AG08470 (cell line): ENCODE measurements around a stretch of chr22.

- RRBS: no CpG with 5 or more reads among the region's 11 CpGs
These were observed 51.7 kb upstream of the PARVG start for GRCh38 chr22:44129026-44129445.

GRCh38 chr22:44188026-44188313, 7.2 kb downstream of the PARVG start:
- RRBS: no CpG with 5 or more reads among the region's 6 CpGs

DNA sequence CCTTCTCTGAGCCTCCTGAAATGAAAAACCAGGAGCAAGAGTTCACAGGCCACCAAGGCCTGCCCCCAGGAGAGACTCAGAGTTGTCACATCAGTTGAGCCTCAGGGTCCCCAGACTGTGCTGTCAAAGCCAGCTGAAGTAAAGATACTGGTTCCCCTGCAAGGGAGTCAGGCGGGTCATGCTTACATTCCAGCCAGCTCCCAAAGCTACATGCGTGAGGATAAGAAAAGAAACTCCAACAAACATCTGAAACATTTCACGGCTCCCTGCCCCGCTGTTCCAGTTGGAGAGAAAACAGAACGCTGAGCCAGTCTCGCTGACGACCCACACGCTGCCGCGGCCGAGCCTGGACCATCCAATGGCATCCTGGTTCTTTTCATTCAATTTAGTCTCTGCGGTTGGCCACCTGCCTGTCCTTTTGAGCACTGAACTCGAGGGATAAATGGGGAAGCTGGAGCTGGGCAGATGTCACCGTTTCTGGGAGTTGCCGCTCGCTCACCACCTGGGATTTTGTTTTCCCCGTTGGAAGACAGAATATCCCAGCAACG, 45.1 kb upstream of the SHISAL1 start:
- RRBS: no CpG with 5 or more reads among the region's 18 CpGs

DNA sequence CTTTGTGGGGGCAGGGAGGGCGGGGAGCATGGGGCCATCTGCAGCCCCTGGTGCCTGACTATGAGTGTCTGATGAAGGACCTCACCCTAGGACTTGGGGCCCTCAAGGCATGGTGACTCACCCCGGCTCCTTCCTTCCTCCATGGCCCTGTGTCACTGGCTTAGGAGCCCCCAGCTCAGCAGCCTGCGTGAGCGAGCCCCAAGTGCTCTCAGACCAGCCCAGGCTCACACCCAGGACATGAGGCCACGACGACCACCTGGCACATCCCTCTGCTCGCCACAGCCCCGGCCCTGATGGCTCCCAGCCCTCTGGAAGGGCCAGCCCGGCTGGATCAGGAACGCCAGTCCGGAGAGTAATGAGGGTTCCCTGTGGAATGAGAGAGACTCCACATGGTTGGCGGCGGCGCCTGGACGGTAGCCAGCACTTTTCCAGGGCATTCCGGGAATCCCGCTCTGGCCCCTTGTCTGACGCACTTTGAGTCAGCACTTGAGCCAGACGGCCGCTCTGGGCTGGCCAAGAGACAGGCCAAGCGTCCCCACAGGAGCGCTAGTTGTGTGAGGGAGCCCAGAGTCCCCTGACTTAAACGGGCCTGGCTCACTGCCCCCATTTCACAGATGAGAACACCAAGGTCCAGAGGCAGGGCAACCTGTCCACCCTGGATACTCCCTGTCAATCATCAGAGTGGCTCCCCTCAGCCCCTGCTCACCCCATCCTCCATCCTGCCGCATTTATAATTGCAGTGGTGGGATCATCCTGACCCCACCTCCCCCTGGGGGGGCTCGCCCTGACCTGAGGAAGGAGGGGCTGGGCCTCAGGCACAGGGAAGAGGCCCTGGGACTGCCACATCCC, 50.8 kb upstream of the SHISAL1 start:
- RRBS: 8% methylated on average over 3 of the region's 25 CpGs

GRCh38 chr22:44660882-44661497, 41.0 kb upstream of the PRR5 start:
- RRBS: no CpG with 5 or more reads among the region's 16 CpGs

DNA sequence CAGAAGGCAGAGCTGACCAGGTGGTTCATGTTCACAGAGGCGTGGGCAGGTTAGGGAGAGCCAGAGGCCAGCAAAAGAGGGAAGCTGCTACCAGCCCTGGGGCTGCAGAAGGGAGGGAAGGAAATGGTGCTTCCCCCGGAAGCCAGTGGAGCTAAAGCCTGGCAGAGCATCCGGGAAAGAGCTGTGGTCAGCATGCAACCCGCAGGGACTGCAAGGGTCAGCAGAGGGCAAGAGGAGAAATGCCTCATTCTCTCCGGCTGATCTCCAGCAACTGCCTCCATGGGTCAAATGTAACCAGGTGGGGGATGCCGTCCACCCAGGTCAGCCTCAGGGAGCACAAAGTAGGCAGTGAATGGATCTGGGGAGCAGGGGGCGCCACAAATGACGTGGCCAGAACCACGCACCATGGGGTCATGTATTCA, 36.9 kb upstream of the PRR5 start:
- RRBS: 62% methylated on average over 3 of the region's 9 CpGs

GRCh38 chr22:44667783-44668940, 33.8 kb upstream of the PRR5 start:
- RRBS: 3% methylated on average over 37 of the region's 107 CpGs

GRCh38 chr22:44710476-44711605, 8.8 kb downstream of the PRR5 start:
- RRBS: no CpG with 5 or more reads among the region's 27 CpGs

DNA sequence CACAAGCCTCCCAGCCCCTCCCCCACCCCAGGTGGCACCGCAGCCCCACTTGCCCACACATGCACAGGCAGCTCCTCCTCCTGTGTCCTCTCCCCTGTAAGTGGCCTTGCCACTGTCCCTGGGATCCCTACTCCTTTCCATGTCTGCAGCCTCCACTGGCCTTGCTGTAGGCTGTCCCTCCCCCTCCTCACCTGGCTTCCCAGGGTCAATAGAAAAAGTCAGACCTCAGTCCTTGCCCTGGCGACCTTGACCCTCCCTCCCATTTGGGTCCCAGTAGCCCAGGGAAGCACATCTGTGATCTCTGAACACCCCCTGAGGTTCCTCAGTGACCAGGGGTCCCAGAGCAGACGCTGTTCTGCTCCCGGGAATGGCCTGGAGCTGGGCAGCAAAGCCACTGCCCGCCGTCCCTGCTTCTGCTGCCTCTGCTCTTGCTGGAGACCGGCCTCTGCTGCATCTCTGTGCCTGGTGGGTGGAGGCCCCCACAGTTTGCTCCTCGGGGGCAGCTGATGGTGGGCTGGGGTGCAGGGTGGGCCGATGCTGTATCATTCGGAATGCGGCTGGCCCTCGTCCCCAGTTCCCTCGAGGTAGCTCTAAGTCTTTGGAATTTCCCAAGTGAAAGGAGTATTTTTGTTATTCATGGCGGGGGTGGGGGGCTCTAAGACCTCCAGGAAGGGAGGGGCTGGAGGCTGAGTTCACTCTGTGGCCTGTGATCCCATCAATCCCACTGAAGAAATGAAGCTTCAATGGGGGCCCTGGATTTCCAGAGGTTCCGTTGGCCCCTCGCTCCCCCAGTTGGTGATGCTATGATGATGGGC, 43.7 kb downstream of the ARHGAP8 start:
- RRBS: 55% methylated on average over 2 of the region's 16 CpGs

DNA sequence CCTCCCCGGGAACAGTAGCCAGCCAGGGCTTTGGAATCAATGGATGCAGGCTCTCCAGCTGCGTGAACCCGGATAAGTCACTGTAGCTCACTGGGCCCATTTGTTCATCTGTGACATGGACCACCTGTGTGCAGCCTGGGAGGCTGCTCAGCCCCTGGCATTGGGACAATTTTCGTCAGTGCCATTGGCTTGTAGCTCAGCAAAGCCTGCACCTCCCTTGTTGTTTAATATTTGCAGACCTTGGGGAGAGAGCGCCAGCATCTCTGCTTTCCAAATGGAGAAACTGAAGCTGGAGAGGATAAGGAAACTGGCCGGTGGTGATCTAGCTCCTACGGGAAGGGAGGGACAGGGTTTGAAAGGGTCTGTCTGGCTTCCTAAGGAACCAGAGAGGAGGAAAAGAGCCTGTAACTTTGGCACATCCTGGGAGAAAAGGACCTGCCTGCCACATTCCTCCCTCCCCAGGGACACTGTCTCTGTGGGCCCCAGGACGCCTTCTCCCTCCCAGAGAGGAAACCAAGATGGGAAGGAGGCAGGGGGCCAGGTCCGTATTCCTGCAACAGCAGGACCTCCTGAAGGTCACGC, 86.4 kb downstream of the ARHGAP8 start:
- RRBS: 56% methylated on average over 3 of the region's 10 CpGs

DNA sequence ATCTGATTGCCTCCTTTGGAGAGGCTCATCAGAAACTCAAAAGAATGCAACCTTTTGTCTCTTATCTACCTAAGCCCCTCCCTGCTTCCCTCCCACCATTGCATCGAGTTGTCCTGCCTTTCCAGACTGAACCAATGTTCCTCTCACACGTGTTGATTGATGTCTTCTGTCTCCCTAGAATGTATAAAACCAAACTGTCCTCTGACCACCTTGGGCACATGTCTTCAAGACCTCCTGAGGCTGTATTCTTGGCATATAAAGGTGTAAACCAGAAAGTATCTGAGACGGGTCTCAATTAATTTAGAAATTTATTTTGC, 42.9 kb upstream of the PHF21B start:
- RRBS: no CpG with 5 or more reads among the region's 3 CpGs

DNA sequence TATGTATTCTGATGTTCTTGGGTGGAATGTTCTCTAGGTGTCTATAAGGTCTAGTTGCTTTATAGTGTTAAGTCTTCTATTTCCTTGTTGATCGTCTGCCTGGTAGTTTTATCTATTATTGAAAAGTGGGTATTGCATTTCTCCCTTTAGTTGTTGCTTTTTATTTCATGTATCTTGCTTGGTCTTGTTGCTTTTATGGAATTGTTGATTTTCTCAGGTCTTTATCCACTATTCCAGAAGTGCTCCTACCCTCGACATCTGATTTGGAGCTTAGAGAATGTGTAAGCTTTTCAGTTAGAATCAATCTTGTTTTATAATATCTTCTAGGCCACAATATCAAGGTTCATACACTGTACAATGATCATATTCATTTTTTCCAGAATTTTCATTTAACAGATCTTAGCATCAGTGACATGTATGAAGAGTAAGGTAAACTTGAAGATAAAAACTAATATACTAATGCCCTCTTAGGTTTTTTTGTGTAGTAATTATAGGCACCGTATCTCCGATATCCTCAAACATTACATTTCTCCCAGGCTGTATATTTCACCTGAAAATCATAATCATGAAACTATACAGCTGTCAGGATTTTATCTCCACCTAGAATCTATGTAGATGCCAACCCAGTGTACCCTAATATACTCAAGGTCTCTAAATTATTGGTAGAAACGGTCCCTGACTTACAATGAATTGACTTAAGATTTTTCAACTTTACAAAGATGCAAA, 15.1 kb upstream of the NUP50 start:
- RRBS: no CpG with 5 or more reads among the region's 5 CpGs

DNA sequence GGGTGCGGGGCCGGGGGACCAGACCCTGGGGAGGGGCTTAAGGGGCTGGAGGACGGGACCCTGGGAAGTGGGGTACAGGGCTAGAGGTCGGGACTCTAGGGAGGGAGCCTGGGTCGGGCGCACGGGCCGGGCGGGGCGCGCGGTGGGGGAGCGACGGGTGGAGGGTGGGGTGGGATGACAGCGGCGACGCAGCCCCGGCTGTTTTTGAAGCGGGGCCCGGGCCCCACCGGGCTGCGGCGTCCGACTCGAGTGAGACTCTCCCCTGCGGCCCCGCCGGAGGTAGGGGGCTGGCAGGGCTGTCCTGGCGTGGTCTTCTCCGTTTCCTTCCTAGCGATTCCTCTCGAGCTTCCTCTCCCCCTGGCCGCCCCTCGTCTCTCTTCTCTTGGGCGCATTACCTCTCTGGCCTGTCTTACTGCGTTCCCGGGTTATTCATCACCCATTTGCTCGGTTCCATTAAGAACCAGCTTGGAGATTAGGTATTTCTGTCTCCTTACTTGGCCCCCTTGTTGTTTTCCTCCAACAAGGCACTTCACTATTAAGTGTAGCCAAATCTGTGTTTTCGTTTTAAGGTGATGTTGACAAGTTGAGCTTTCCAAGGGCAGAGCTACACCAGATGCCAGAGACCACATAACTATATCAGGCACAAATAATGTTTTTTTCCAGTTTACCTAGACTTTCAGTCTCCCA, 898 bp downstream of the NUP50 start:
- RRBS: 3% methylated on average over 20 of the region's 39 CpGs

DNA sequence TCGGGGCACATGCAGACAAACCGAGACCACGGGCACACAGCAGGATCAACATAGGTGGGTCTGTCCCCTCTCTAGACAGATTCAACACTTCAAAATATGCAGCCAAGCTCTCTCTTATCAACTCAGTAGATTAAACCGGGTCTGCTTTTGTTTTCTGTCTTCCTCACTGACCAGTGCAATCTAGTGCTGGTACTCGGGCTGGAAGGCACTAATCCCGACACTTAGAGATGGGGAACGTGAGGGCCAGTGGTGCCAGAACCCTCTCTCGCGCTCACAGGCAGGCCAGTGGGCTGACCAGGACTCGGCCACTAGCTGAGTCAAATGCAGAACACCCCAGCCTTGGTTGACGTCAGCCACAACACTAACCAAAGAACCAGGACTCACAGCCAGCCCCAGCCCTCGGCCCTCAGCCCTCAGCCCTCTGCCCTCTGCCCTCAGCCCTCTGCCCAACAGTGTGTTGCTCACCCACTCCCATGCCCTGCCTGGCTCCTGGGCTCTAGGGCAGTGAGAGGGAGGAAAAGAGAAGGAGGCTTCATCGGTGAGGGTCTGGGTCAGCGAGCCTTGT, 27.8 kb downstream of the KIAA0930 start:
- RRBS: no CpG with 5 or more reads among the region's 14 CpGs

GRCh38 chr22:45228361-45228713, 12.4 kb downstream of the KIAA0930 start:
- RRBS: no CpG with 5 or more reads among the region's 7 CpGs

DNA sequence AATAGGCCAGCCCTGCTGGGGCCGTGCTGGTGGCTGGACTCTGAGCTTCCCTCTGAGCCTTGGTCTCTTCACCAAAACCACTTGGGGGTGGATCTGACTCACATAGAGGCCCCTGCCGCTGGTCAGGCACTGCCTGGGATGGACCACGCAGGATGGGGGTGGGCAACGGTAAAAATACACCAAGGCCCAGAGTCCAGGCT, 12.3 kb upstream of the UPK3A start:
- RRBS: no CpG with 5 or more reads among the region's 4 CpGs

- RRBS: no CpG with 5 or more reads among the region's 2 CpGs
These were observed 4.7 kb upstream of the UPK3A start for GRCh38 chr22:45280197-45280389.

DNA sequence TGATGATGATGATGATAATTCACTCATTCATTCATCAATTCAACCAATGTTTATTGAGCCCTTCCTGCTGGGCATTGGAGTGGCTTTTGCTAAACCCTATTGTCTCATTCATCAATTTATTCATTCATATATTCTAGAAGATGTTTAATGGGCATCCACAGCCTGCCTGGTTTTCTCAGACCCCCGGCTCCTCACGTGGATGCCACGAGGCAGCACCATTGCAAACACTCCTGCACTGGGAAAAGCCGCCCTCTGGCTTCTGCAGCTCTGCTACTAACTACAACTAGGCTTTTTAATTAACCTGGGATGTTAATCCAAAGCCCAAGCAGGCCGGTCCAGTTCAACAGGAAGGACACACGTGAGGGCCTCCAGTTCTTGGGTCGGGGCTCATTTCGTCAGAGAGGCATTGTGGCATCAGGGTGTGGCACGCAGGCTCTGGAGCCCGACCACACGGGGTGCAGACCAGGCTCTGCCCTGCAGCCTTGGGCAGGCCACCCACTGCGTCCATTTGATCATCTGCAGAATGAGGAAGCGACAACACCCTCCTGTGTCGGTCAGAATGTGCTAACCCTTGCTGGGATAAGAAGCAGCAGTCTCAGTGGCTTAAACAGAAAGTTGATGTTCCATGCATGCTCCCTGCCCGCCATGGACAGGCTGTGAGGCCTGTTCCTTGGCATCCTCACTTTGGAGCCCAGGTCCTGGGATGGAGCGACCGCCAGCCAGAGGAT, 10.6 kb downstream of the RIBC2 start:
- RRBS: no CpG with 5 or more reads among the region's 17 CpGs

GRCh38 chr22:45548363-45548894, 45.7 kb downstream of the FBLN1 start:
- RRBS: no CpG with 5 or more reads among the region's 16 CpGs

GRCh38 chr22:45552498-45553146, 49.9 kb downstream of the FBLN1 start:
- RRBS: 0% methylated on average over 3 of the region's 30 CpGs